Peripheral blood mononuclear cell (primary cell): ENCODE measurements around a stretch of chr15.

- PRO-cap, 8 experiments = no peak in any of the 8 experiments
Observed at GRCh38 chr15:82864102-82864313, 54.6 kb downstream of the WHAMM start.

GRCh38 chr15:82971461-82972123 is 14.4 kb upstream of the RAMAC start:
- PRO-cap, 8 experiments = no peak in any of the 8 experiments

DNA sequence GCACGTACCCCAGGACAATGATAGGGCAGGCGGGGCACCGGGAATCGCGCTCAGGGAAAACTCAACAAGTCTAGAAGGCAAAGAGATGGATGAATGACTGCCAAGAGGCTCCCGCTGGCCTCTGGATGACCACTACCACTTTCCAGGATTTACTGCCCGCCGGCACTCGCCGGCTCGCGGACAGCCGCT is 989 bp downstream of the HDGFL3 start:
- PRO-cap, 8 experiments = peak in 1 of 8 experiments; most common minus-strand start position 59 of the sequence (in 1)

DNA sequence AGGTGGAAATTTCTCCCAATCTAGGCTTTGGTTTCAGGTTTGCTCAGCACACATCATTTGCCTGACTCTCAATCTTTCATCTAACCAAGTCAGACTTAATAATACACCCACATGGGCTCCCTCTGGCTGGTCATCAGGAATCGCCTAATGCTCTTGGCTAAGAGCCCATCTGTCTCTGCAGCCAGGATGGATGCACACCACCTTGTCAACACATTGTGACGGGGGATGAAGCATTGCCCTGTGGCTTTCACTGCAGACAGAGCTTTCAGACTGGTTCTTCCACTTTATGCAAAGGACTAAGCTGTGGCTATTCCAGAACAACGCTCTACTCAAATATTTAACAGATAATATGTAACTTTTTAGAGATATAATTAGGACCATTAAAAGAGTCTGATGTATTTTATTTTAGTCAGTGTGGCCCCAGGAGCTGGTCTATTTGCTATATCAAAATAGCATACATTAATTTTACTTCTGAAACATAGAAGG is 3.1 kb upstream of the HDGFL3 start:
- PRO-cap, 8 experiments = no peak in any of the 8 experiments

GRCh38 chr15:83656936-83657705 is 3.2 kb downstream of the ADAMTSL3 start:
- PRO-cap, 8 experiments = no peak in any of the 8 experiments

- PRO-cap, 8 experiments = peak in 1 of 8 experiments; most common plus-strand start chr15:84500344 (in 1)
Observed at GRCh38 chr15:84500197-84500657, 100.6 kb upstream of the ZSCAN2 start.

- PRO-cap, 8 experiments = peak in 1 of 8 experiments; most common plus-strand start chr15:84735890 (in 1); most common minus-strand start chr15:84735758 (in 1)
Observed at GRCh38 chr15:84735694-84736139, 12.7 kb upstream of the ZNF592 start.

- PRO-cap, 8 experiments = no peak in any of the 8 experiments
Observed at GRCh38 chr15:84799339-84800195, 17.6 kb upstream of the ALPK3 start.

- PRO-cap, 8 experiments = no peak in any of the 8 experiments
Observed at GRCh38 chr15:84883360-84884188, 888 bp upstream of the SLC28A1 start.

GRCh38 chr15:85012459-85013273 is 31.0 kb downstream of the PDE8A start:
- PRO-cap, 8 experiments = peak in 1 of 8 experiments; most common plus-strand start chr15:85012927 (in 1)

GRCh38 chr15:85047128-85047607 is 65.5 kb downstream of the PDE8A start:
- PRO-cap, 8 experiments = no peak in any of the 8 experiments

GRCh38 chr15:85064283-85064718 is 82.6 kb downstream of the PDE8A start:
- PRO-cap, 8 experiments = no peak in any of the 8 experiments

- PRO-cap, 8 experiments = no peak in any of the 8 experiments
Observed at GRCh38 chr15:85088973-85089752, 107.5 kb downstream of the PDE8A start.

DNA sequence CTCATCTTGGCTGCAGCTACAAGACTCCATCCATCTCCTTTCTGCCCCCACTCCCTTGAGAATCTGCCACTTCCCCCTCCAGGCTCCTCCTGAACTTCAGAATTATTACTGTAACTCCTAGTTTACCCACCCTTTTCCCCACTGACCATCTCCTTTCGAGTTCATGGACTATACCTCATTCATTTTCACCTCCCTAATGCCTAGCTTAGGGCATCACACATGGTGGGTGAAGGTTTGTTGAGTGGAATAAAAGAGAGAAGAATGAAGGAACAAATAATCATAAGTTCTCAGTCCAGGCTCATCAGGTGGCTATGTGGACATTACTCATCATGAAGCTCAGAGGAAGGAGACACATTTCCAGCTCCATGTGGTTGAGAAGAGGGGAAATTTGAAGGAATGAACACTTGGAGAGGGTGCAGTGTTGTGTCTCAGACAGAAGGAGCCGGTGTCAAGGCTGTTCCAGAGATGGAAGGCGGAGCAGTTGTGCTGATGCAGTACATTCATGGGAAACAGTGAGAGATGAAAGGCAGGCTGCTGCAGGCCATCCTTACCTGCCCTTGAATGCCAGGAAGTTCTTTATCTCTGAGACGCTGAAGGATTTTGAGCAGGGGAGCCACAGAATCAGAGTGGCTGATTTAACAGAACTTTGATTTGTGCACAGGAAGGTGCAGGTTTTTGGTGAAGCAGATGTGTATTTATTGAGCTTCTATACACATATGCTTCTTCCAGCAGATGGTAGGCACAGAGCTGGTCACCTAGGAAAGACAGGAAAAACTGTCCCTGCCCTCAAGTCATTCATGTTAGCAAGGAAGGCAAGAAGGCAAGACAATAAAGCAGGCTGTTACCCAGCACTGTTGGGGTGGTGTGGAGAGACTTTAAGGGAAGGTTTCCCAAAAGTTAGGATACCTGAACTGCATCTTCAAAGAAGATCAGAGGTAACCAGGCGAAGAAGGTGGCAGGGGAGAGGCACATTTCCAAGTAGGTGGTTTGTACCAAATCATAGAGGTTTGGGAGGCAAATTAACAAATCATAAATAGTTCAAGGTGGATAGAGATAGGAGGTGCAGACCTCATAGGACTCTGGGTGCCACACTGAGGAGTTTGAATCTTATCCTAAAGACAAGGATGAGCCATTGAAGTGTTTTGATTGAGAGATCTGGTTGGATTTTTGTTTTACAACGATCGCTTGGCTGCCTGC is 125.0 kb downstream of the PDE8A start:
- PRO-cap, 8 experiments = no peak in any of the 8 experiments

DNA sequence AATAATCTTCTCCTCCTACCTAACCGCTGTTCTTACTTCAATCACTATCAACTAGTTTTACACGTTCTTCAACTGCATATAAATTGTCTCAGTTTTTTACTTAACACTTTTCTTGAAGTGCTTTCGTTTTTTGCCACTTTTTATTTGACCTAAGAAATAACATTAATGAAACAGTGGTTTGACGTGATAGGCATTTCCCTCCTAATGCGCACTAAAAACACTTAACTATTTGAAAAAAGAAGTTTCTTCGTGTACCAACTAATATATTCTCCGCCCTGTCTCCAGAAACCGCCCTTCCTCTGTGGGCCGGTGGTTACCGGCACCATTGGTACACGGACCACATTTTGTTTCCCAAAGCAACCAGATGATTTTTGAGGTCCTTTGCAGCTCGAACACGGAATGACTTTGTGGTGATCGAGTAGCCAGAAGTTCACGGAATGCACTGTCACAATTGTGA is 749 bp upstream of the AKAP13 start:
- PRO-cap, 8 experiments = no peak in any of the 8 experiments

DNA sequence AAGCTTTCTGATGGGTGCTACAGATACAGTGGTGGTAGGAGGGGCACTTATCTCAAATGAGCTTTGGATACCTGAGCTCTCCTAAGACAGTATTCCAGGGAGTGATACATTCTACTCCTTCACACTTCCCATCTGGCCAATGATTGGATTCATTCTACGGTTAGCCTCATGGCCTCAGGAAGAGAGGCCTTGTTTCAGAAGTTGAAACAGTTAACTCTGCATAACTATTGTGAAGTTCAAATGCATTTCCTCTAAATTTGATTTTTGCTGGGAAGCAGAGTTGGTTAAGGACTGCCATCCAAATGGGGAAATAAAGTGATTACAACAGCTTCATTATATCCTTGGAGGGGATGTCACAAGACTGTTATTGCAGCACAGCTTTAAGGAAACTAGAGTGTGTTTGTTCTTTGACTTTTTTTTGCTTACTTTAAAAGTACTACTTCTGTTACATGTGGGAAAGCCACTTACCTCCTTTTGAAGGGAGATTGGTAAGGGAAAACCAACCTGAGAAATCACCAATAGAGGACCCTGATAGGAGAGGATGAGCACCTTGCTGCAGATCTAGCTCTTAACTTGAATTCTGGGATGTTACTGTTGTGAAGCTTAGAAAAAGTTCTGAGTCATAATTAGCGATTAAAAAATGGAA is 164.8 kb downstream of the AKAP13 start:
- PRO-cap, 8 experiments = peak in 2 of 8 experiments; most common plus-strand start position 444 of the sequence (in 1); most common minus-strand start position 311 of the sequence (in 2)

DNA sequence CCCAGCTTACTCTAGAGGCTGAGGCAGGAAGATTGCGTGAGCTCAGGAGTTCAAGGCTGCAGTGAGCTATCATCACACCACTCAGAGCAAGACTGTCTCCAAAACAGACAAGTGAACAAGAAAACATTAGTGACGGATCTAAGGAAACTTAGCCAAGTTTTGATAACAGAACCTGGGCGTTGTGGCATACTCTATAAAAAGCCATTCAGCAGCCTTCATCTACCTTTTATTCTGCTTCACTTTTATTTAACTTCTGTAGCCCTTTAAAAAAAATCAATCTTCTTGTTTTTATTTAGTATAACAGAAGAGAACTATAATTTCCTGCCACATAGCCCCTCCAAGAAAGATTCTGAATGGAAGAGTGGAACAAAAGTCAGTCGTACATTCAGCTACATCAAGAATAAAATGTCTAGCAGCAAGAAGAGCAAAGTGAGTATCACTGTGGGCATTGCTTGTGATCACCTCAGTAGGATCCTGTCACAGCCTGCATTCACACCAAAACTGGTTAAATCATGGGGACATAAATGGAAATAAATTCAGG is 110.2 kb downstream of the KLHL25 start:
- PRO-cap, 8 experiments = no peak in any of the 8 experiments

- PRO-cap, 8 experiments = peak in 3 of 8 experiments; most common plus-strand start chr15:85743370 (in 3)
Observed at GRCh38 chr15:85743185-85743455, 51.6 kb downstream of the KLHL25 start.

DNA sequence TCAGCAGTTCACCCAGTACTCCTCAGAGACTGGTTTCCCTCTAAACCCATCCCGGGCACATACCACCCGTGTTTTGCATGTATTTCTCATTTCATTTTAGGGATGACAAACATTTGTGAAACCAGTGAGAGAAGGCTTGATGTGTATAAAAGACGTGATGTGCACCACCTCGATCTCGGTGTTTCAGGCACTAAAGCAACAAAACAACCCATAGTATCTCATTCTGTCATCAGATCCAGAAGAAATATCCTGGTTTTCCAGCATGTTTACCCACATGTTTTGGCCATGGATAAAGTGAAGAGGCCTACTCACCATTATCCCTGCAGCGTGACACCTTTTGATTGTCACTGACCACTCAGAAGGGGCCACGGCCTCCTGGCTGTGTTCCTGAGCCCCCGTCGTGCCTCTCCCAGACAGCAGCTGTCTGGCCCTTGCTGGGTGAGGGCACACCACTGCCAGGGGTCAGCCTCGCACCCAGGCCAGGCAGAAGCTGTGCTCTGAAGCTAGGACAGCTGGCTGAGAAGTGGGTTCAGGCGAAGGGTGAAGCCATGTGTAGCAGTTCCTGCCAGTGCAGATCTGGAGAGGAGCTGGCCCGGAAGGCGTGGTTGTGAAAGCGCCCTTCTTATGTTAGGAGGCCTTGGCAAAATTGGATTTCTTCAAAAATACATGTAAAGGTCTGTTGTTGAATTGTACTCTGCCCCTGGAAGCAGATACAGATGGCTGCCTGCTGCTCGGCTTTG is 49.3 kb downstream of the KLHL25 start:
- PRO-cap, 8 experiments = peak in 2 of 8 experiments; most common plus-strand start position 577 of the sequence (in 2)

DNA sequence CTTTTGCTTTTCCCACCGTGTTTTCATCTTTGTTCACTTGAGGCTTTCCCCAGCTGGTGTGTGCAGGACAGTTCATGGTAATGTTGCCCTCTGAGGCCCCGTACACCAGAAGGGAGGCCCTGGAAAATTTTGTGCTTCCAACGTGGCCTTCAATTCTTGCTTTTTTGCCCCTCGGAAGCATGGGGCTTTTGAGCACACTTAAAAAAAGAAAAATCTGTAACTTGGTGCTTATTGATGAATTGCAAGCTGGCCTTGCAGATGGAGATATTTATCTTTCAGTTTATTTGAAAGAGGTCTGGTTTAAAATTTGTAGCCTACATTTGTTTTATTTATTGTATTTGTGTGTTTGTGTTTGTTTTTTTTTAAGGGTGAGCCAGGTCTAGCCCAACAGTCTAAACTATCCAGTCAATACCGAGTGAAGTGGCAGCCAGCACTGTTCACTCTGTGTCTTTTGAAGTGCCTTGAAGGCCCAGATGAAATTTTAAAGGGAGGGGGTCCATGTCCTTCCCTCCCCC is 48.7 kb downstream of the KLHL25 start:
- PRO-cap, 8 experiments = no peak in any of the 8 experiments